Neural crest cell (in vitro differentiated cells): ENCODE measurements around a stretch of chr13.

DNA sequence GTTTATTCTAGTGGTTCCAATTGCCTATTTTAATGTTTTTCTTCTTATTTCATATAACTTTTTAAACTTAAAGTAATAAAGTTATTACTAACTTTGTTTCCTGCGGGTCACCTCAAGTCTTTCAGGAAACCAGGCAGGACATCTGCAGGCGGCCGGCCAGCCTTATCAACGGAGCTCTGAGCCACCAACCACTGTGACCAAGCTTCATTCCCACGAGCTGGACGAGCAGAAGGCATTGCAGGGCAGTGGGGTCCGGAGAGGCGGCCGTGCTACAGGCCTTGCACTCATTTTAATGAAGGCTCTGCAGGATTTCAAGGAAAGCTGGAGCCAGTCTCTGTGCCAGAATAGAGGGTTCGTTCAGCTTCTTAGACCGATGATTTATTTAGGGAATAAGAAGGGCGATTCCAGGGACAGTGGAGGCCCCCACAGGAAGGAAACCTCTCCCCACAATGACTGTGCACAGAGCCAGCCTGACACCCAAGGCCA lies 75.2 kb downstream of the RASA3 start:
- PRO-cap, result no peak

DNA sequence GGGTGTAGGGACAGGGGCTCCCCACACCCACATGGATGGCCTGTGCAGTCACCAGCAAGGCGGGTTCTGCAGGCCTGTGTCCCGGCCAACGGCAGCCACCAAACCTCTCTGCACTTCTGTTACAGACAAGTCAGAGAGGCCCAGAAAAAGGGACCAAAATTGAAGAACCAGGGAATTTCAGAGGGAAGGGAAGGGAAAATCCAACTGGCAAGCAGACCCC lies 31.5 kb downstream of the RASA3 start:
- PRO-cap, result no peak

GRCh38 chr13:114107182-114108008 lies 25.0 kb downstream of the RASA3 start:
- PRO-cap, result no peak

DNA sequence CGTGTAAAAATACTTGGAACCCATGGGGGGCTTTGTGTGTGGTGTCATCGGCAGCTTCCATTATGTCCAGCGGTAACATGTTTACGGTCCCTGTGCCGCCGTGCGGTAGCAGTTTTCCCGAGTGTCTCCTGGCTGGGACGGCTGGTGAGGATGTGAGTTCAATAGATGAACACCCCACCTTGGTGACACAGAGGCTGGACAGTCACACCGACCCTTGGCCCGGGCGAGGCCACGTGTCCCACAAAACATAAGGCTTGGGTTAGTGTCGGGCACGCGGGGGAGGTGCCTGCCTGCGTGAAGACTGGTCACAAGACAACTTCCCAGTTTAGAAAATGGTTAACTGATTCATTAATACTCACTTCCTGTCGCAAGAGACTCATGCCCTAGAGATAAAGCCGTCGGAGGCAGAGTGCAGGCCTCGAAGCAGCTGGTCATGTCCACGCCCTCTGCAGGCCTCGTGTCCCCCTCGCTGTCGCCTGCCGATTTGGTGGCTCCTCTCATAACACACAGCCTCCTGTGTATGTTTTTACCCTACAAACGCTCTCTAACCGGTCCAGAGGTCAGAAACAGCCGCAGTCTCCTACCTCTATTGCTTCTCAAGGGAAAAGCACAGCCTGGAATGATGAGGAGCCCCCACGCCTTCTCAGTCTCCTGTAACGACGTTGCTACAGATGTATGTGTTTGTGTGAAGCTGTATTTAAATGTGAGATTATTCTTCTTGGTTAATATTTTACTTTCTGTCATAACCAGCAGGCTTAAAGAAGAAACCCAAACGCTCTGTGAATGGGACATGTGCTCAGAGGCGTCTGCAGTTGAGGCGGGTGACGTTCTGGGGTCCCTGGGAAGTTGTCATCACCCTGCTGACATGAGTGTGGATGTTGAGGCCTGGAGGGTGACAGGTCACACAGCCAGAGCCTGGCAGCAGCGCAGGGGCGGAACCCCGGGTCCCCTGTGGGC lies 17.0 kb downstream of the RASA3 start:
- PRO-cap, result no peak

DNA sequence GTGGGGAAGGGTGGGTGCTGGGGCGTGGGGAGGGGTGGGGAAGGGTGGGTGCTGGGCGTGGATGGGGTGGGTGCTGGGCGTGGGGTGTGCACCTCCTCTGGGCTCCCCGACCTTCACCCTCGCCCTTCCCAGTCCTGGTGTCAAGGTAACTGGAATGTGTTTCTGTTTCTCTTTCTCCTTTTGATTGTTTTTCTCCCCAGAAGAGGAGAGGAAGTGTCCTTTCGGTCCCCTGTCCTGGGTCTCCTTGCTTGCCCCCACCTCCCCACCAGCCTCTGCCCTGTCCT lies 22.8 kb upstream of the CFAP97D2 start:
- PRO-cap, result no peak

DNA sequence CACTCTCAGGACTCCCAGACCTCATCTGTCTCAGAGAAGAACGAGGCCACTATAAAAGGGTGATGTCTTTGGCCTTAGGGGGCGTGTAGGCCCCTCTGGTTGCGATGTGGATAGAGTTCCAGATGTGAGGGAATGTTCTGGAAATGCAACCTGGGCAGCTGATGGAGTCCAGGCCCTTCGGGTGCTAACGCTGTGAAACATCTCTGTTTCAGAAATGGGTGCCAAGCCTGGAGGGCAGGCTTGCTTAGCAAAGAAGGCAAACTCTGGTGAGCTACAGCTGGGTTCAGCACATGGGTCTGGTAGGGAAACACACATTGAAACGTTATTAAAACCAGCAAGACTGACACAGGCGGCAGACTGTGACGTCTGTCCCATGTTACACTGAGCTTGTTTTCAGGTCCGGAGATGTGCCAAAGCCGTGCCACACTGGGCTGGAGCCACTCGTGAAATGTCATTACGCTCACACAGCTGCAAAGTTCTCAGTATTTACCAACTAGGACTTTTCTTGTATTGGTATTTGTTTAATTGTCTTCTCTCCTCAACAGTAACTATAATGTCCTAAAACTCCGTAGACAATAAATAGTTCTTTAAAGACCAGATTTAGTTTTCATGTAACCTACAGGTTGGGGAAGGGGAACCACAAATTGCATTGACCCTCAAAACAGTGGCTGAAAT lies 8.5 kb upstream of the CDC16 start:
- PRO-cap, result no peak

- PRO-cap, result no peak
These were observed 10.5 kb downstream of the CHAMP1 start for GRCh38 chr13:114324837-114325167.